Airway epithelial cell (primary cell): ENCODE measurements around a stretch of chr10.

DNA sequence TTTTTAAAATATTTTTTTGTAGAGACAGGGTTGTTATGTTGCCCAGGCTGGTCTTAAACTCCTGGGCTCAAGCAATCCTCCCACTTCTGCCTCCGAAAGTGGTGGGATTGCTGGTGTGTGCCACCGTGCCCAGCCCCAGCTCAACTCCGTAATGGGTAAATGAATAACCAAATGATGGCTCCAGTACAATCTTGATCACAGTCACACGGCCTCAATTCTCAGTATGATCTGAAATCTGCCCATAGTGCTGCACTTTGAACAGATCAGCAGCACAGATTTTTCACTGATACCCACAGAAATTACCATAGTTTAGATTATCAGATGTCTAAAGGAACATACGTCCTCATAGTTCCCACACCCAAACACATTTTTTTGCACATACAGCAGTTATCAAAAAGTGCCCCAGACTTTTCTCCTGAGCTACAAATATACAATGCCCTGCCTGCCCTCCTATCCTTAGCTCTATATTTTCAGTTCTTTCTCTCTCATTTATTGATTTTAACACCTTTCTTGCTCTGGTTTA lies 25.0 kb upstream of the SGMS1 start:
- RAMPAGE, long total RNA, result no peak

GRCh38 chr10:50992235-50992655 lies 82.0 kb upstream of the PRKG1 start:
- RAMPAGE, long total RNA, result no peak

DNA sequence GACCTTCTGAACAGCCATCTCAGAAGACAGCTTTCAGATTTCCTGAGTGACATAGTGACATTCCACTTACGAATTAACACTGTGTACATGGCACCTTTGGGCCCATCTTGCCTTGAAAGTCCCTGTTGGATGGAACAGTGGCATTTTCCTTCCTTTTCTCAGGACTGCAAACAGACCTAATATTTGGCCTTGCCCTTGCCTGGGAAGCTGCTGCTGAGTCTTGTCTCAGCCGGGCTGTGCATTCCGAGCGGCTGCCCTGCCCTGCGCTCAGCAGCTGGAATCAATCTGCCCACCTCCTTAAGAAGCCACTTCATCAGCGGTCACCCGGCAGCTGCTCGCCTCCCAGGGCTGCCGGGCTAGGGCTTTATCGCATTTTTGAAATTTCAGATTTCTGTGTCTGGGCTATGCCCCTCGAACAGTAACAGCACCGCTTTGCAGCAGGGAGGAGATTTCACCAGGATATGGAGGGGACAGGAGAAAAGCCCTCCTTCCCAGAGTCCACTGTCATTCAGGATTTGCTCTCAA lies 81.0 kb upstream of the PRKG1 start:
- RAMPAGE, long total RNA, result no peak

DNA sequence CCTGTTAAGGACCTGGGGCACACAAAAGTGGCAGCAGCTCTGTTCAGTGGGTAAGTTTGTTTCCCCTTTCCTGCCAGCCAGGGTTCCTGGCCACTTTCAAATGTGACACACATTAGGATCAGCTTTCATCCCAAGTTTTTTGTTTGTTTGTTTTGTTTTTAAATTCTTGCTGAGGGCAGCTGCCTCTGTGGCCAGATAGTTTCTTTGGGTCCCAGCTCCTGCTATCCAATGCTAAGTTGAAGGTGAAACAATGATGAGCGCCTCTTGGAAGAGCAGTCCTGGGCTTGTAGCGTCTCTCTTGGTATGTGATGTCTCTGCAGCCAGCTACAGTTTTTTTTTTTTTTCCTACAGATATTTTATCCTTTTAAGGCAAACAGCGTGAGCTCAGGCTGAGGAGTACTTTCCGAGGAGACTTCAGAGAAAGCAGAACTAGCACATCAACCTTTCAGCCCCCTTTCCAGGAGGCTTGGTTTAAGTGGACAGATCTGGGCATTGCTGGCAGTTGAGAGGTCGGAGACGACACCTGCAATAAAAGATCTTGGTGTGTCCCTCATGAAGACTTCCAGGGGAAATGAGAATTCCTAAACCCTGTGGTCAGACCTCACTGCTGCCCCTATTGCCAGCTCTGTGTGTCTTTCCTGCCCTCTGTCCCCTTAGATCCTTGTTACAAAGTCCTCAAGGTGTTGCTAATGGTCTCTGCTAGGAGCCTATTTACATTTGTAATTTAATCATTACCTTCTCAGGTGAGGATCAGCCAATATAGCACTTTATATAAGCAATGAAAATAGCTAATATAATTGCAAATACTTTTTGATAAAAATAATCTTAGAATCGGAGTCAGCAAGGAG lies 9.1 kb downstream of the PRKG1 start:
- RAMPAGE, long total RNA, result no peak

DNA sequence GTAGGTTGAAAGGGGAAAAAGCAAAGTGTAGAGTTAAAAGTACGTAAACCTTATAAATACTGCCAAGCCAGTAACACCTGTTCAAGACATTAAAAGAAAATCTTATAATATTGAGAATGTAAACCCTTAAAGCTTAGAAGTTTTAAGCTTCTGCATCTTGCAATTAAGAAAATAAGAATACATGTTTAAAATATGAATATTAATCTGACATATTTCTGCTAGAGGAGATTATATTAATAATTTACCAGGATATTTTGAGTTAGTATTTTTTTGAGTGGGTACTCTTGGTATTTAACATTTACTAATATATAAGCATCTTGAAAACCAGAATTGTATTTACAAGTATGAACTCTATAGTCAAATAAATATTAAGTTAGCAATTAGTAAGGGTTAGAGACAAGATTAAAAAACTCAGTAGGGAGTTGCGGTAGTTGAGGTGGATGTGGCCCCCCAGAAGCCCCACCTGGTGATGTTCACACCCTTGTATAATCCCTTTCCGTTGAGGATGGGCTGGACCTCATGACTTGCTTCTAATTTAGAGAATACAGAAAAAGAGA lies 212.2 kb downstream of the CSTF2T start:
- RAMPAGE, long total RNA, result no peak

- RAMPAGE, long total RNA, result no peak
Measured at GRCh38 chr10:51647019-51647410, 52.4 kb downstream of the CSTF2T start.

GRCh38 chr10:51762980-51763214 lies 63.5 kb upstream of the CSTF2T start:
- RAMPAGE, long total RNA, result no peak

DNA sequence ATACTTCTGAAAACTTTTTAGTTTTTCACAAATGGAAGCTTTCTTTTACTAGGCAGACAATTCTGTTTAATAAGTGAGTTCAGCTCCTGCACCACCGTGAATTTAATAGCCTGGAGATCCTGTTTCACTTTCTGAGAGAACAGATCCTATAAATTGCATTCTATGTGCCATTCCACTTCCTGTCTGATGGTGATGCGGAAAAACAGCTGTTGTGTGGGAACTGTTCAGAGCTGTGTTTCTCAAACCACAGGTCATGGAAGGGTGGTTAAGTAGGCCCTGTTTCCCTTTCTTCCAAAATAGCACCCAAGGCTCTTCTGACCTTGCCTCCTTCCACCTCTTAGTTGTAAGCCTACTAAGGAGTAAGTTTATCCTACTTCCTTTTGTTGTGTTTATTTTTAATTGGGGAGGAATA lies 97.2 kb upstream of the DKK1 start:
- RAMPAGE, long total RNA, result no peak

DNA sequence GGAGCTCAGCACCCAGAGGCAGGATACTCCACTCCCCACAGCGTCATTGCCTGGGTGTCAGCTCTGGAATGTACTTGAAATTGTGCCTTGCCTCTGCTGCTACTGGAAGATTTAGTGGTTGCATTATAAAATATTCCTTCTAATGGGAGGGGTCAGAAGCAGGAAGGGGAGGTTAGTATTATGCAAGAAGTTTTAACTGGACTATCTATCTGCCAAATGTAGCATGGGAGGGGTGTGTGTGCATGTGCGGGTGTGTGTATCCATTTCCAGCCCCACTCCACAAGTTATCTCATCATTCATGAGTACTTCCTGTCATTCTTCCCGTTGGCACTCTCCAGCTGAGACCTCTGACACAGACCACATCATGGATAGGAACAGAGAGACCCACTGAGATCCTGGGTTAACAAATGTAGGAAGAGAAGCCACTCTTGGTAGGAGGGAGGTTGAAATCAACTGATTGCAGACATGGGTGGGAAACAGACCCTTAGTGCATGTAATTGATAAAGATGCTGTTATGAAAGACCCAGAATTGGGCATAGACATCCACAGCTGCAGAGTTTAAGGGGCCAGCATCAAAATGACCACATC lies 13.4 kb downstream of the MBL2 start:
- RAMPAGE, long total RNA, result no peak

DNA sequence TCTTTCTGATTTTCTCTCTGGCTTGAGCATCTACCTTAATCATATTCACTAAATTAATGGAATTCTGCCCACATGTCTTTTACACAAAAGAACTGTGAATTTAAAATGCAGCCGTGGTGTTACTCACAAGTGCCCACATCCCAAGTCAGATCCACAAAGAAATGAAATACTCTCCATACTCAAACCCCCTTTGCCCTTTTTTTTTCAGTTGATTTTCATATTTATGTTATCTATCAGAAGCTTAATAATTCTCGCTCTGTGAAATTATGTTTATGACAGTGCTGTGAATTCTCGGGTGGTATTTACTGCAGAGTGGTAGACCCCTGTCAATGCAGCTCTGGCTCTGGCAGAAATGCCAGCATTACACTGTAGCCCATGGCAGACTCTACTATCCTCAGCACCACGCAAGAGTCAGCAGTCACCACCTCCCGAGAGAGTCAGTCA lies 32.6 kb upstream of the MBL2 start:
- RAMPAGE, long total RNA, result no peak

GRCh38 chr10:57222470-57222943 lies 861.4 kb upstream of the ZWINT start:
- RAMPAGE, long total RNA, result no peak

DNA sequence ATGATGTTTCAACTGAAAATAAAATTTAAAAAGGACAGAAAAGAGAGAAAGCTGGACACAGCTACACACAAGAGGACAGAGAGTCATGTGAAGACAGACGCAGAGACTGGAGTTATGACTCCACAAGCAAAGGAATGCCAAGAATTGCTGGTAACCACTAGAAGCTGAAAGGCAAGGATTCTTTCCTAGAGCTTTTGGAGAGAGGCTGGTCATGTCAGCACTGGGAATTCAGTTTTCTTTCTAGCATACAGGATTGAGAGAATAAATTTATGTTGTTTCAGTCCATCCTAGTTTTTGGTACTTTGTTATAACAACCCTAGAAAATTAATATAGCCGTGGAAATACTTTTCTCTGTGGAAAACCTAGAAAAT lies 575.4 kb downstream of the IPMK start:
- RAMPAGE, long total RNA, result no peak

DNA sequence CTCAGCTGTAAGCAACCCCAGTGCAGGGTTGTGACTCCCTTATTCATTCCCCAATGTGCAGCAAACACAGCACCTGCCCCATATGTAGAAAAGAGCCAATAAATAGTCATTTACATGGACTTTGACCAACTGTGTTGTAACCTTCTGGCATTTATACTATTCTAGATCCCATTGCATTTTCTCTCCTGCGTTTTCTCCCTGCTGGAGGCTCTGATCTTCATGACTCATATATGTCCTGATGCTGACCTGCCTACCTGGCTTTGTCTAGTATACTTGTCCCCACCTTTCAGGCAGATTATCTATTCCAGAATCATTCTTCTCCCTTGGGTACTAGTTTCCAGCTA lies 402.9 kb downstream of the IPMK start:
- RAMPAGE, long total RNA, result no peak

DNA sequence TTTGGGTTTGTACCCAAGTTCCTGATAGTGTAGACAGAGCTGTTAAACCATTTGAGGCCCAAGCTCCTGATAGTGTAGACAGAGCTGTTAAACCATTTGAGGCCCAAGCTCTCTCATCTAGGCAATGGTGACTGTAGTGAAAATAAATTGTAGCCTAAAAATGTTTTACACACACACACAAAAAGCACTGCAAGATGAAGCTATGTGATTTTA lies 84.1 kb downstream of the IPMK start:
- RAMPAGE, long total RNA, result no peak

DNA sequence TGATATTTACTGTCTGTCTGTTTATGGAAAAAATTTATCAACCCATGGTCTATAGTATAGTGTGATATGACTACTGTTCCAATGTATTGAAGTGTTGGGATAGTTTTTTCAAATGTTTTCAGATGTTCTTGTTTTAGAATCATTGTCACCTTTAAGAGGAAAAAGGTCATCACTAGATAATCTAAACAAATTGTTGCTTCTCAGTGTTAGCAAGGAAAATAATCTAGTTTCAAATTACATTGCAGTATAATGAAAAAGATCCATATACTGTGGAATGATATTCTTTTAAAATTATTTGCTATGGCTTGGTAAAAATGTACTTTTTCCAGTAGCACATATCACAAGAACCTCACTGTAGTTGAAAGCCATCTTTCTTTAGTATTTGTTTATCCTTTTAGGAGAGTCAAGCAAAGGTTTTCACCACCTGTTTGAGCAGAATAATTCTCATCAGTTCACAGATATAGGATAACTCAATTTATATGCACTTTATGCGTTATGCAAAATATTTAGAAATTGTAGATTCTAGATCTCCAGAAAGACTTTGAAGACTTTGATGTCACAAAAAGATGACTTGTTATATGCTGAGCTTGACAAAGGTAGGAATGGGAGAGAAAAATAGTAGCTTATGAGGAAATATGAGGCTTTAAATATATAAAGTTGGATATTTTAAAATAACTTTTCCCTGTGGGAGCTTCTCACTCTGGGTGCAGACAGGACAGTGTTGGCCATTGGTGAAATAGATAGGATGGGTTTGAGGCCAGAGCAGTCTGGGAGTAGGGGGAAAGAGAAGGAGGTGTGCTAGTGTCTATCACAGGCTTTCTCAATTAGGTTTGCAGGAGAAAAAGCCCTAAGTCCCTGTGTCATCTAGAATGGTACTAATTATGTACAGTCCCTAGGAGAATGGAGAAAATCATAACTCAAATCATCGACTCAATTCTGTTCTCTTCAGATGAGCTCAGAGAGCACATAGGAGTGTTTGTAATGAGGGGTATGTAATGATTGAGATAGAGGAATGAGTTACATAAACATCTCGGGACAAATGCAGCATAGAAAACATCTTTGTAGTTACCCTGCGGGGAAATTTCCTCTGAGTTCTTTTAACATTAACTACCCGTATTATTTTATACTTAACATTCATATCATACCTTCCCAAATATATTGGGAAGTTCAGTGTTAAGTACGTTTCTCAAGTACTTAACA lies 11.4 kb downstream of the TFAM start:
- RAMPAGE, long total RNA, result no peak

- RAMPAGE, long total RNA, result no peak
Measured at GRCh38 chr10:58518595-58519337, 6.1 kb downstream of the BICC1 start.

GRCh38 chr10:58637281-58638006 lies 124.8 kb downstream of the BICC1 start:
- RAMPAGE, long total RNA, result no peak

DNA sequence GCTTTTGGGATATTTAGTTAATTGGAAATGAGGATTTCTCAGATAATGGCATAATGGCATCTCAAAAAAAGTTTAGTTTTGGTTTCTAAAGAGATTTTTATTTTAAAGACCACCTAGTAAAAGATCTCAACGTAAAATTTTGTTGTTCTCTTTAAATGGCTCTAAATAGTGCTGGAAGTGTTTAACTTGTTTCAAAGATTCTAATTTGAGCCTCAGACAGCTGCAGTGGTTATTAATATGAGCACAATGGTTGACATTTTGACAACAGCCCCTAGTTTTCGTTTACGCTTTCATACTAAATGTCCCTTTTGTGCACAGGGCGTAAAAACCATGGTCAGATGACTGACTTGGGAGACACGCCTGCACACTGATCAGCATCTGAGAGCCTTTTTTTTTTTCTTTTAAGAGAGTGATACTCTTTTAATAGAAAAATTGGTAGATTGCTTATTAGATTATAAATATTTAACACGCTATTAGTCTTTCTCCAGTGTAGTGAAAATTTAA lies 183.0 kb upstream of the PHYHIPL start:
- RAMPAGE, long total RNA, result no peak

DNA sequence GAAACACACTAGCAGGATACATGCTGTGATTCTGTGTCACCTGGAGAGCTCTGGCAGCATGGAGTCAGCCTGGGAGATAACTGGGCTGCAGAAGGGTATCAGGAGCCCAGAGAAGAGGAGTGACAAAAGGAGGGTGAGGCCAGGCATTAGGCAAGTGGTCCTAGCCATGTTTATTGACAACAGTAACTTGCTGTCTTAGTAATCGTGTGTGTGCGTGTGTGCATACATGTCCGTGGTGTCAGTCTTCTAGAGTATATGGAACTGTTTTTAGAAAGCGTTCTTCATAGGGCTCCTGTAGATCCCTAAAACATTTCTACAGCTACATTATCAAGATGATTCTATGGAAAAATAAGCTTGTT lies 157.4 kb upstream of the PHYHIPL start:
- RAMPAGE, long total RNA, result no peak

- RAMPAGE, long total RNA, result no peak
Measured at GRCh38 chr10:59623587-59624102, 86.0 kb downstream of the SLC16A9 start.